Caco-2 (cell line): ENCODE measurements around the gene NOL9.

- PRO-cap: no peak
- RRBS: 98% methylated on average over 12 of the region's 35 CpGs
Measured at GRCh38 chr1:6451560-6452144, 14.3 kb downstream of the TNFRSF25 start.

DNA sequence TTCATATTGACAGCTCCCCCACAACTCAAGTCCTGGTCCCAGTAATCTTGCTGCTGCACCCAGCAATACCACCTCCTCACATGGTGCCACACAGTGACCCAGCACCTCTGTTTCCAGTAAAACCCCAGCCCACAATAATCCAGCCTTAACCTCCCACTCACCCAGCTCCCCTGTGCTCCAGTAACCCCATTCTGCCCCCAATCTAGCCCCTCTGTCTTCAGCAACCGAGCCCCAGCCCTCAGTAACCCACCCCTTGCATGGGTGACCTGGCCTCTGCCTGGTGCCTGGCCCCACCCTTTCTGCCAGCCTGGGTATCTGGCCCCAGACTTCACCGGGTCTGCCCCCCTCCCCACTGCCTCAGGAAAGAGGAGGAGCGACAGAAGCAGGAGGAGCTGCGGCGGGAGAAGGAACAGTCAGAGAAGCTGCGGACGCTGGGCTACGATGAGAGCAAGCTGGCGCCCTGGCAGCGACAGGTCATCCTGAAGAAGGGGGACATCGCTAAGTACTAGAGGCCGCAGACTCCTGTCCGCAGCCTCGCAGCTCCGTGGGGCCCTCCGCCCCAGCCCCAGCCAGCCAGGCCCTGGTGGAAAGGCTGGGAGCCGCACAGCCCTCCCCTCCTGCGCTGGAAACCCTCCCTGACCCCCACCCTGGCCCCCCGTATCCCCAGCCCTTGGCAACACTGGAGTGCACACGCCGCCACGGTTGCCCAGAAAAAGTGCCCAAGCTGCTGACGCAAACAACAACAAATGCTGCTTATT, 6.2 kb downstream of the TNFRSF25 start:
- PRO-cap: no peak
- RRBS: no CpG with 5 or more reads among the region's 23 CpGs

DNA sequence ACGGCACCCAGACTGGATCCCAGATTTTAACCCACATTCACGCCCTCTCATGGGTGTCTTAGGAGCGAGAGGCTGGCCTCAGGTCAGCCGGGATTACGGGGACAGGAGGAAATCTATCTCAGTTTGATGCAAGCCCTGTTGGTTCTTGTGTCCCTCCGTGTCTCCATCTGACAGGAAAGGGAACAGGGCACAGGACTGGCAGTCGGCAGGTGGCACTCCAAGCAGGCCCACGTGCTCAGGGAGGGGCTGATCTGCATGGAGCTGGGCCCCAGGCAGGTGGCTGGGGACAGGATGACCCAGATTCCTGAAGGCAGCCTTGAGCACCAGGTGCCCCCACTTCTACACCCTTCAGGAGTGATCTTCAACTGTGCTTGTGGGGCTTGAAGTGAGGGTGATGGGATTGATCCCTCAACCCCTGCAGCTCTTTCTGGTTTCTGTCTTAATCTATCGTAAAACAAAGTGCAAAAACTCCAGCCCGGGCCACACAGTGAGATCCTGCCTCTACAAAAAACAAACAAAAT, 8.4 kb downstream of the PLEKHG5 start:
- PRO-cap: no peak
- RRBS: no CpG with 5 or more reads among the region's 10 CpGs

GRCh38 chr1:6485212-6485323, 6.4 kb downstream of the PLEKHG5 start:
- PRO-cap: no peak
- RRBS: 63% methylated on average over 2 of the region's 11 CpGs

DNA sequence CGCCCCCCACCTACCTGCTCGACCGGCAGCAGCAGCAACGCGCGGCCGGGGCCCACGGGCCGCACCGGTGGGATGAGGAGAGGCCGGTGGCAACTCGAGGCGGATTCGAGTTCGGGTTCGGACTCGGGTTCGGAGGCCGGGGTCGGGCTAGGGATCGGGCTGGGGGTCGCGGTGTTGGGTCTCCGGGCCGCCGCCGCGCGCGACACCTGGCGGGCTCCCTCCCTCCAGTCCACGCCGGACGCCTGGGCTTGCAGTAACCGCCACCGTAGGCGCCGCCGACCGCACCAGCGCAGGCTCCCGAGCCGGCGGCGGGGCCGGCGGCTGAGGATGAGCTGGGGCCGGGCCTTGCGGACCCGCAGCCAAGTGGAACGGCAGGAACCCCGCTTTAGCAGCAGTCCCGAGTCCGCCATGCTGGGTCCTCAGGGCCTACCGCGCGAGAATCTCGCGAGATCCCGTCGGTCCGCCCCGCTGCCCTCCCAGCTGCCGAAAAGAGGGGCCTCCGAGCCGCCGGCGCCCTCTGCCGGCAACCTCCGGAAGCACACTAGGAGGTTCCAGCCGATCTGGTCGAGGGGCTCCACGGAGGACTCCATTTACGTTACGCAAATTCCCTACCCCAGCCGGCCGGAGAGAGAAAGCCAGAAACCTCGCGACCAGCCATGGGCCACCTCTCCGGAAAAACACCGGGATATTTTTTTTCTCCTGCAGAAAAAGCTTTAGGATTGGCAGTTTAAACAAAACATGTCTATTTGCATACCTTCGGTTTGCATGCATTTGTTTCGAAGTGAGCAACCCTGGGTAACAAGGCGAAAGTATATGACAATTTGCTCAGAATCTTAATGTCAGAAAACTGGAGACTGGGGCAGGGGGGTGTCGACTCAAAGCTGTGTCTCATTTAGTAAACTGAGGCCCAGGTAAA, at the start of gene NOL9:
Gene NOL9, minus strand, starts transcription at position 421 of the 916 bp plus-strand sequence.
- PRO-cap: bidirectional peak, plus-strand start at position 544 of the sequence, minus-strand start at position 443 of the sequence
- RRBS: 3% methylated on average over 43 of the region's 85 CpGs

DNA sequence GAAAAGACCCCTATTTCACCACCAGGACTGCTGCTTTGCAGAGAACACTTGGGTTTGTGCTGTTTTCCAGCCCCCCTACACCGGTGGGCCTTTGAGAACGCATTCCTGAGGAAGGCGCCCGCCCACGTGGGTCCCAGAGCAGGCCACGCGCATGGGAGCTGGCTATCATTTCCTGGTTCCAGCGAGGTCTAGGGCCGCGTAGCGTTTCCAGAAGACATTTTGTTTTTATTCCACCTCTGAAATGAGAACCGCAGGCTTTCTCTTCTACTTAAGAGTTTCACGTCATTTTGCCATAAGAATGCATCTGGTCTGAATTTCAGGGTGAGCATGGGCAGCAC, 1.2 kb upstream of the KLHL21 start:
- PRO-cap: bidirectional peak, plus-strand start at position 191 of the sequence, minus-strand start at position 190 of the sequence
- RRBS: no CpG with 5 or more reads among the region's 13 CpGs

DNA sequence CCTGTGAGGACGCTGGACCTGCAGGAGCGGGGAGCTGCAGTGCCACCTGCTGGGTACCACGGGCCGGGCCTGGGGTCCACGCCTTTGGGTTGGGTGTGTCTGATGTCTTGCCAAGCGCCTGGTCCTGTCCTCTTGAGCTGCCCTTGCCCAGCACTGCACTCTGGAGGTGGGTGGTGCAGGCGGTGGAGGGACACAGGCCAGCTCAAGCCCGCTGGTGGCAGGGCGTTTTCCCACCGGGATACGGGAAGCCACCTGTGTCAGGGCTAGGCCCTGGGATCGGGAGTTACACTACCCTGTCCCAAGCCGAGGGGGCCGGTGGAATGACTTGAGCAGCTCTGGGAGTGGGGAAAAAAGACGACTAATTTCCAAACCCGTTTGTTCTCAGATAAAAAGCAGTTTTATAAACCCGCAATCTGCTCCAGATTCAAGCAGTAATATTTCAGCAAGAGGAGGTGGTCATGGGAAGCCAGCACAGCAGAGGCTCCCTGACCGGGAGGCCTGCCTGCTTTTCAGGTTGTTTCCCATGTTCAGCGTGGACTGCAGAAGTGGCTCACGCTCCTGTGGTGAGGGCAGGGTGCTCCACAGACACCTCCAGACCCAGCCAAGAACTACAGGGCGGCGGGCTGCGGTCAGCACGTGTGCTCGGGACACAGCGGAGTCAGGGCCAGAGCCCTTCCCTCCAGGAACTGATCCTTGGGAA, 10.2 kb downstream of the THAP3 start:
- PRO-cap: no peak
- RRBS: 93% methylated on average over 7 of the region's 26 CpGs

- PRO-cap: no peak
- RRBS: no CpG with 5 or more reads among the region's 28 CpGs
Measured at GRCh38 chr1:6637962-6638946, 13.6 kb downstream of the THAP3 start.

DNA sequence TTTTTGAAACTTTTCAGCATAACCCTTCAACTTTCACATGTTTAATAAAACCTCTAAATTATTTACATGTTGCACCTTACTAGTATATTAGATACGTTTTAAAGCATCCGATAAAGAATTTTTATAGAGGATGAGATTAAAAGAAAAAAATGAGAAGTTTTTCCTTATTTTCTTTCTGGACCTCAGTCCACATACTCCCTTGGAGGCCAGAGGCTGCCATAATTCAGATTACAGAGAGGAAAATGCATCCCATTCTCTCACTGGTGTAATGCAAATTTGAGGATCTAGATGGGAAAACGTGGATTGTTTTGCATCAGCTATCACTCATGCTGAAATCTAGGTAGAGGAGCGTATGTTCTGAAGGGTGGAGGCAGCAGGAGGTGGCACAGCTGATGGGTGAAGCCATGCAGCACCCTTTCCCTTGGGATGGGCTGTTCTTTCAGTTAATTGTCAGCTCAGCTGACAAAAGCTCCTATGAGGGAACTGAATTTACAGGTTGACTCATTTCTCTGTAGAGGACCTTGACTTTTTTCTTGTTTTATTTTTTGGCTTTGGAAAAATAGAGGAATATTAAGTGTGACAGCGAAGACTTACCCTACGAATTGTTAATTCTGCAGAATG, 41.7 kb downstream of the CAMTA1 start:
- PRO-cap: no peak
- RRBS: no CpG with 5 or more reads among the region's 6 CpGs

GRCh38 chr1:7206066-7206363, 420.8 kb downstream of the CAMTA1 start:
- PRO-cap: unidirectional peak, plus-strand start at chr1:7206150

DNA sequence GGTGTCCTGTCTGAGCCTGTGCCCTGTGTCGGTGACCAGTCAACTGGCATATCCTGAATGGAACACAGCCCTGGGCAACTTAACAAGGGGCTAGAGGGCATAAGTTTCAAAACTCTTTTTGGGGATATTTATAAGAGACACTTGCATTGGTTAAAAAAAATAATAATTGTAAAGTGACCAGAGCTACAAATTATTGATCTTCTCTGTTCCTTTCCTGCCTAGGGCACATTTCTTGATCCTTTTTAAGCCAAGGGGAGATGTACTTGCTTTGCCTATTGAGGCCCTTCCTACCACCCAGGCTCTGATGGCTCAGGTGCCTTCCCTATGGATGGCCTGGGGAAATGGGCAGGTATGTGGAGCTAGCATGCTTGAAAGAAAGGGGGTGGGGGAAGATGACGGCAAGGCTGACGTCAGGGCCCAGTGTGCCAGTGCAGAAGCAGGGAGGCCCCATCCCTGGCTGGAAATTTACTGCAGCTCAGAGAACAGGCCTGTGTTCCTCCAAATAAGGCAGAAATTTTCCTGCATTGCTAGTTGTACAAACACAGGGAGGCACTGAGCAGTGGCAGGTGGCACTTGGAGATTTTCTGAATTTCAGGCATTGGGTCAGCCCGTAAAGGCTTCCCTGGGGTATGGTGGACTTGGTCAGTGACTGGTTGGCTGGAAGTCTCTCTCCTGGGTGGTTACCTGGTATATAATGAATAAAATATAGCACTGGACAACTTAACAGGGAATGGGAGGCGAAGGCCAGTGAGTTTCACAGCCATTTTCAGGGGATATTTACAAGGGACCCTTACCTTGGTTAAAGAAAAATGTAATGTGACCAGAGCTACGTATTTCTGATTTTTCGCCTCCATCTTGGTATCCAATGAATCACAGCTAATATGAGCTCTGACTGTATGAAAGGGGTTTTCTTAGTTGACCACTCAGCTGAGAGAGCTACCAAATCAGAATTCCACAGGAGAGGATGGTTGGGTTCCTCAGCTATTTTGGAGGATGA, 453.1 kb upstream of the VAMP3 start:
- PRO-cap: no peak
- RRBS: no CpG with 5 or more reads among the region's 7 CpGs

GRCh38 chr1:7367095-7367649, 403.9 kb upstream of the VAMP3 start:
- PRO-cap: no peak
- RRBS: no CpG with 5 or more reads among the region's 5 CpGs

DNA sequence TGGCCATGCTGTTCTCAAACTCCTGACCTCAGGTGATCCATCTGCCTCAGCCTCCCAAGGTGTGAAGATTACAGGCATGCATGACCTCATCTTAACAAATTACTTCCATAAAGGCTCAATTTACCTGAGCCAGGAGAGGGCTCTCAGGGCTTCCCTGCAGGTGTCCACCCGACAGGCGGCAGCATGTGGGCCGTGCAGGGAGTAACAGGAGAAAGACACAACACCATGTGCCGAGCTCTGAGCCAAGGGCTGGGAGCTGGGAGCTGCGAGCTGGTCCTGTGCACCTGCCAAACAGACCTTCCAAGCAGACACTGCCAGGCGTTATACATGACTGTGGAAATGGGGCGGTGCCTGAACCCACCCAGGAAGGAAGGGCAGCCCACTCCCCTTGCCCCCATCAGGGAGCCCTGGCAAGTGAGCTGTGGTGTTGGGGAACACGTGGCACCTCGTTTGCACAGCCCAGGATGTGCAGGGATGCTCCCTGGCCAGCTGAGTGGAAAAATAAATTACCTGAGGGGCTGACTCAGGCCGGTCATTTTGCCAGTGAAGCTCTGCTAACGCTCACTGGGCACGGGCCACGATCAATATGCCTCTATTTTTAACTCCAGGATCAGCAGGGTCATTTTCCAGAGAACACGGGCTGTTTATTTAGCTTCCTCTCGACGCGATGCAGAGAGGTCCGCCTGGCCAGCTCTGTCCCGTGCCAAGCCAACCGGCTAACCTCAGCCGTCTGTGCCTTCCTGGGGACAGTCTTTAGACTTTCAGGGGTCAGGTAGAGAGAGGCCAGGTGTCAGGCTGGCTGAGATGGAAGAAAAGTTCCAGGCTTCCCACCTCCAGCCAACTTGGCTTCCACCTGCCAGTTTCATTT, 196.9 kb upstream of the VAMP3 start:
- PRO-cap: no peak
- RRBS: no CpG with 5 or more reads among the region's 21 CpGs

GRCh38 chr1:7853259-7853558, 344 bp upstream of the UTS2 start:
- PRO-cap: no peak
- RRBS: no CpG with 5 or more reads among the region's 5 CpGs

GRCh38 chr1:7886371-7886725, 33.5 kb upstream of the UTS2 start:
- PRO-cap: no peak
- RRBS: no CpG with 5 or more reads among the region's 7 CpGs

- PRO-cap: no peak
- RRBS: 98% methylated on average over 3 of the region's 5 CpGs
Measured at GRCh38 chr1:8009683-8010005, 16.5 kb downstream of the ERRFI1 start.

GRCh38 chr1:8025396-8026128, 547 bp downstream of the ERRFI1 start:
- PRO-cap: no peak
- RRBS: 2% methylated on average over 30 of the region's 82 CpGs

GRCh38 chr1:8082878-8083342, 56.8 kb upstream of the ERRFI1 start:
- PRO-cap: no peak
- RRBS: no CpG with 5 or more reads among the region's 2 CpGs

DNA sequence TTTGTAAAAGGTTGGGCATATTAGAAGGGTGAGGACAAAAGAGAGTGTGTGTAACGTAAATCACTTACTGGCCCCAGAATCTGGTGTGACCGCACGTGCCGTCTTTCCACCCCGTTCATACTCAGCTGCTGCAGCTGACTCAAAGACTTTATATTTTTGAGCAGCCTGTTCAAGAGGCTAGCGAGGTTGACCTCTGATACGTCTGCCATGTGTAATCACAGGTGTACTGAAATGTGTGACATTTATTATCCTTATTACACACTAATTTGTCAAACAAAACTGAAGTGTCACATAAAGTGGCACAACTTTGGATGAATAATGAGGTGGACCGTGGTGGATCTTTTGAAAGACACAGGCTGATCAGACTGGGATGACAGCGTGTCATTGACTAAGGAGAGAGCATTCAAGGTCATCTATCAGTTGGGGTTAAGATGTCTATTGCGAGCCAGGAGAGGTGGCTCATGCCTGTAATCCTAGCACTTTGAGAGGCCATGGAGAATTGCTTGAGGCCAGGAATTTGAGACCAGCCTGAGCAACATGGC, 66.7 kb upstream of the ERRFI1 start:
- PRO-cap: no peak
- RRBS: no CpG with 5 or more reads among the region's 10 CpGs

GRCh38 chr1:8094147-8095401, 68.5 kb upstream of the ERRFI1 start:
- PRO-cap: no peak
- RRBS: no CpG with 5 or more reads among the region's 22 CpGs